NALM6 (cell line): ENCODE results near the genes TGFB1I1 and TP53TG3C.

DNA sequence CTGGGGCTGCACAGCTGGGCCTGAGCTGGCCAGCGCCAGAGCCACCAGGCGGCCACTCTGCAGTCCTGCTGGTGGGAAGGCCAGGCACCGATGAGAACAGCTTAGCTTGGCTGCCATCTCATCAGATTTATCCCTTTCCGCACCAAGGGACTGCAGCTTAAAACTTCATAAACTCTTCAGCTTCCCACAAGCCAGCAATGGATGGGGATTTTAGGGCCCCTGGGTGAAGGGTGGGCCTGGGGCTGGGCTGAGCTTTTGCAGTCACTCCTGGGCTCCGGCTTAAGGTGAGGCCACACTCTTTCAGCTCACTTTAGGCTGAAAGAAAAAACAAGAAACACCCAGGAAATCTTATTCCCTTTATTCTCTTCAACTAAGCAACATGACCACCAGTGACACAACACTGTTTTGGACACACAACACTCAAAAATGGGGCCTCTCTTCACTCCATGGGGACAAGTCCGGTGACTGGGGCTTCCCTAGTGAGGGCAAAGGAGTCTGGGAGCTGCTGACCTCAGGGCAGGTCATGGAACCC lies 8.8 kb downstream of the ZNF629 start:
- PRO-cap: no peak

GRCh38 chr16:30881511-30882033 lies 12.3 kb downstream of the BCL7C start:
- PRO-cap: no peak

DNA sequence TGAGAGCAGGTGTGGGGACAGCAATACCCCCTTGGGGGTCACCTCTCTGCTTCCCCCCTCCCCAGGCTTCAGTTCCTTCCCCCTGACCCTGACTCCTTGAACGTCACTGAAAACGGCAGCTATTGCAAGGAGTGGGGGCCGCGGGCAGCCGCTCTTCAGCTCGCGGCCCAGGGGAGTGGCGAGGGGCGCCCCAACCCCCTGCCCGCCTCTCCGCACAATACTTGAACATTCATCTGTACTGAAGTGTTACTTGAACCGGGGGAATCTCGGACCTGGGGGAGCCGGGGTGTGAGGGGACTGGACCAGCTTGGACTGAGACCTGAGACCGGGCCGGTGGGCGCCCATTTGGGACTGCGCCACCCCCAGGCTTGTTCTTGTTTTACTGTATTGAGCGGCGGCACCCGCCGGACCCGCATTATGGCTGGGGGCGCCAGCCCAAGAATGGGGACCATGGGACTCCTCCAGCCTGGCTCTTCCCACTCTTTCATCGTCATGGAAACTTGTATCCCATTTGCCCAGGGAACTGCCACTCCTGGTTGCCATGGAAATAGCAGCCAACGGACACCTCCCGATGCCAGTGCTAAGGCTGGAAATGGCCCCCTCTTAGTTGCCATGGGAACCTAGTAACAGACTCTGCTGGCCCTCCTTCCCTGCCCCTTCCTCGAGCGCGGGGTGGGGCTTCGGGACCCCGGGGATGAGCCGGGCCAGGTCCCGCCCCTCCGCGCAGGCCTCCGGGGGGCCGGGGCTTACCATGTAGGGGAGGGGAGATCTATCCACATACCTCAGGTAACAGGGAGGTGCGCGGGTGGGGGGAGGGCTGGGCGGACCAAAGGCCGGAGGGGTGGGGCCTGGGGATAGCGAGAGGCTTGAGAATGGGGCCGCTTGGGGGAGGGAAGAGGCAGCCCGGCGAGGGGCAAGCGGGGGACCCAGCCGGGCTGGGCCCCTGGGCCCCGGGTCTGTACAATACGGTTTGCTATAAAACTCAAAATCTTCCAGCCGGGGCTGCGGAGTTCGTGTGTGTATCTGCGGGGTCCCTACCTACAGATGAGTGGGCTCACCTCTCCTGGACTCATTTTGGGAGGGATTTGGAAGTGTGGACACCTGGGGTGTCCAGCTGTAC lies 725 bp upstream of the ORAI3 start:
- PRO-cap: no peak

DNA sequence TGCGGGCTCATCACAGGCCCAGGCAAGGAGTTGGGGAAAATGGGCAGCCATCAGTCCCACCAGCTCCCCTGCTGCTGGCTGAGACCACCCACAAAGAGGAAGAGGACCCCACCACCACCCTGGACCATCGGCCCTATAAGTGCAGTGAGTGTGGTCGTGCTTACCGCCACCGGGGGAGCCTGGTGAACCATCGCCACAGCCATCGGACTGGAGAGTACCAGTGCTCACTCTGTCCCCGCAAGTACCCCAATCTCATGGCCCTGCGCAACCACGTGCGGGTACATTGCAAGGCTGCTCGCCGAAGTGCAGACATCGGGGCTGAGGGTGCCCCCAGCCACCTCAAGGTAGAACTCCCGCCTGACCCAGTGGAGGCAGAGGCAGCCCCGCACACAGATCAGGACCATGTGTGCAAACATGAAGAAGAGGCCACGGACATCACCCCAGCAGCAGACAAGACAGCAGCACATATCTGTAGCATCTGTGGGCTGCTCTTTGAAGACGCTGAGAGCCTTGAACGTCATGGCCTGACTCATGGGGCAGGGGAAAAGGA lies 3.4 kb downstream of the ZNF646 start:
- PRO-cap: no peak

DNA sequence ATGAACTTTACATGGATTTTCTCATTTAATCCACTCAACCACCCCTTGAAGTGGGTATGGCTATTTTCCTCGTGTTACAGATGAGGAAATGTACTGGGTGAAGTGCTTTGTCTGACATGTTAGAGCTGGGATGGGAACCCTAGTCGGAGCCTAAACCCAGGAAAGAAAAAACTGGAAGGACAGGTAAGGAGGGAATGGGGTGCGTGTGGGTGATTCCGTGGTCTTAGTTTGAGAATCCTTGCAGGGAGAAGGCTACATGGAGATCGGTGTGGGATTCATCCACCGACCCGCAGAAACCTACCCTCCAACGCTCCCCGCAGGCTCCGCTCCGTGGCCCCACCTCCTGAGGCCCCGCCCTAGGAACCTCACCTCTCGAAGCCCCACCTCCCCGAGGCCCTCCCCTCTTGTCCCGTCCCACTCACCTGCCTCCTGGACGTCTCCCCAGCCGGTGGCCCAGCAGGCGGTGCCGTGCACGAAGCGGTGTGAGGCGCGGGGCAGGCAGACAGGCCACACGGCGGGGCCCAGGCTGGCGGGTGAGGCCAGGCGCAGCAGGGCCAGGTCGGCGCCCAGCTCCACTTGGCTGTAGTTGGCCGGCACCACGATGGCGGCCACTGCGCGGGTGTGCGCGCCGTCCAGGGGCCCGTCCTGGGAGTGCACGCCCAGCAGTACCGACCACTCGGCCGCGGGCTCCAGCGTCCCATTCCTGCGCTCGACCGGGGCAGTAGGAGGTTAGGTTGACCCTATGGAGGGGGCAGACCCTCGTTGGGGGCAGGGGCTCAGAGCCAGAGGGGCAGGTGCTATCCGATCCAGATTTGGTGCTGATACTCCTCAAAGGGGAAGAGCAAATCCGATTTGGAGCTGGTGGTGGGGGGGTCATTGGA lies 1.7 kb downstream of the PRSS36 start:
- PRO-cap: no peak

GRCh38 chr16:31179390-31179973 lies 457 bp upstream of the FUS start:
- PRO-cap: bidirectional peak, plus-strand start at chr16:31180162, minus-strand start at chr16:31179816

DNA sequence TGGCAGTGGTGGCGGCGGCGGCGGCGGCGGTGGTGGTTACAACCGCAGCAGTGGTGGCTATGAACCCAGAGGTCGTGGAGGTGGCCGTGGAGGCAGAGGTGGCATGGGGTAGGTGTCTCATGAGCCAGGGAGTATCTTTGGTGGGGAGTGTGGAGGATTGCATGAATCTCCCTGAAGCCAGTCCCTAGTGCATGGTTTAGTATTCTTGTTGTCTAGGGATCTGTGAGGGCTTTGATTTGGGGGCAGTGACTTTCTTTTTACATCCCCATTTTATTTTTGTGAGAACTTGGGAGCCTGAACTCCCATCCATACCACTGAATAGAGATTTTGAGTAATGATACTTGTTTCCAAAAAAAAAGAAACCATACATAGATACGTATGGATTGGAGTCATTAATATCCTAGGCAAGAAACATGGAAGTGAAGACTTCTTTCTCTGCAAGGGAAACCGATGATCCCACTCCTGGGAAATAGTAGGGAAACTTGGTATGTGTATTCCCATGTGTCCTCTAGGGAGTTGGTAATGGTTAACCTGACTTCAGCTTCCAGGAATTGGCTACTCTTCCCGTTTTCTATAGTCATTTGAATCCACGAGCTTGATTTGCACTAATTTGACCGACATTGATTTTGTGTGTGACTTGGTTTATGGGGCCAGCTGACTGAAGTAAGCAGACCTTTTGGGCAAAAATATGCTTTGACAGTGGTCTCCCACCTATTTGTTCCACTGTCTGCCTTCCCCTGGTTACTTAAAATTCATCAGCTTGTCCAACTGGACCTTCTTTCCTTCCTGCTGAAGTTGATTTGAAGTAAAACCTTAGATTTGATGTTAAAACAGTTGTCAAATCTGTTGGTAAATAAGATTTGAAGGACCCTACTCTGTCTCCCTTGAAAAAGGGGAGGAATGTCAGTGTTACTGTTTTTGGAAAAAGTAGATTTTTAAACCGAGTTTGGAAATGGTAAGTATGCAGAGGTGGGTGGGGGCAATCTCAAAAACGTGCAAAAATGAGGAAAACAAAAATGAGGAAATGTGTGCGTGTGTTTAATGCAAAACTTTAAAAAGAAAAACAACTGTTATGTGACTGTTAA lies 5.5 kb downstream of the FUS start:
- PRO-cap: no peak

DNA sequence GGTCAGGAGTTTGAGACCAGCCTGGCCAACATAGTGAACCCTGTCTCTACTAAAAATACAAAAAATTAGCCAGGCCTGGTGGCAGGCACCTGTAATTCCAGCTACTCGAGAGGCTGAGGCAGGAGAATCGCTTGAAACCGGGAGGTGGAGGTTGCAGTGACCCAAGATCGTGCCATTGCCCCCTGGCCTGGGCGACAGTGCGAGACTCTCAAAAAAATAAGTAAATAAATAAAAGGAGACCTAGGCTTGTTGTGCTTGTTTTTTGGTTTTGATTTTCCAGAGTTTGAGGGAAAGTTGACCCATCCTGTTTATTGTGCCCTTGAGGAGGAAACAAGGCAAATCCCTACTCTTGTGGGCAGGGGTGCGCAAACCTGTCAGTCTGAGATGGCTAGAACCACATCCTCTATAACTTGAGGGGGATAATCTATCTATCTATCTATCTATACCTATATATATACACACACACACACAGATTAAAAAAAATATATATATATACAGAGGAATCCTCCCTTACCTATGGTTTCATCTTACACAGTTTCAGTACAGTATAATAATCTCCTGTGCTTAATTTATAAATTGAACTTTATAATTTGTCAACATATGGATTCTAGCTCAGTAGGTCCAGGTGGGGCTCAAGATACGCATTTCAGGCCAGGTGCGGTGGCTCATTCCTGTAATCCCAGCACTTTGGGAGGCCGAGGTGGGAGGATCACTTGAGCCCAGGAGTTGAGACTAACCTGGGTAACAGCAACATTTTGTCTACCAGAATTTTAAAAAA lies 5.7 kb downstream of the PYCARD start:
- PRO-cap: no peak

DNA sequence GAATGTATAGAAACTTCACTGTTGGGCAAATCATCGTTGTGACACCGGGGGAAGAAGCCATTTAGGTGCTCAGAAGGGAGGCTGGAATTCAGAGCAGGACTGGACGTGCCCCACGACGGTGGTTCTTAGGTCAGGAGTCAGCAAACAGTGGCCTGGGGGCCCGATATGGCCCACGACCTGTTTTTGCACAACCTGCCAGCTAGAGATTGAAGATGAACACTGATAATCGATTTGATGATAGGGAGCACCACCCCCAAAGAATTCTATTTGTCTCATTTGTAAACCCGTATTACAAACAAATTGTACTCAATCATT lies 807 bp downstream of the ITGAM start:
- PRO-cap: no peak

GRCh38 chr16:31425145-31425515 lies 3.0 kb downstream of the COX6A2 start:
- PRO-cap: no peak

DNA sequence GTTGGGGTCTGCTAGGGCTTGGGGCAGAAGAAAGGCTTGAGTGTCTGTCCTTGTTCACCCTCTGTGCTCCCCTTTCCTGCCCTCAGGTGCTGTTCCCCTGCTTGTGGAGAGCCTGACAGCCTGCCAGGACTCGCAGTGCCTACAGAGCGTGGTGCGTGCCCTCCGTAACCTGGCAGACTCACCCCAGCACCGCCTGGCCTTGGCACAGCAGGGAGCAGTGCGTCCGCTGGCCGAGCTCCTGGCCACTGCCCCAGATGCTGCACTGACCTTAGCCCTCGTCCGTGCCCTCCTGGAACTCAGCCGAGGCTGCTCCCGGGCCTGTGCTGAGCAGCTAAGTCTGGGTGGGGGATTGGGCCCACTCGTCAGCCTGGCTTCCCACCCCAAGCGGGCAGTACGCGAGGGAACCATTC lies 2.7 kb downstream of the ARMC5 start:
- PRO-cap: no peak

GRCh38 chr16:31471080-31471690 lies 767 bp upstream of the TGFB1I1 start:
- PRO-cap: no peak

GRCh38 chr16:31471691-31472637 lies at the start of gene TGFB1I1:
Gene TGFB1I1 (plus strand): TSS chr16:31472152.
- PRO-cap: no peak

DNA sequence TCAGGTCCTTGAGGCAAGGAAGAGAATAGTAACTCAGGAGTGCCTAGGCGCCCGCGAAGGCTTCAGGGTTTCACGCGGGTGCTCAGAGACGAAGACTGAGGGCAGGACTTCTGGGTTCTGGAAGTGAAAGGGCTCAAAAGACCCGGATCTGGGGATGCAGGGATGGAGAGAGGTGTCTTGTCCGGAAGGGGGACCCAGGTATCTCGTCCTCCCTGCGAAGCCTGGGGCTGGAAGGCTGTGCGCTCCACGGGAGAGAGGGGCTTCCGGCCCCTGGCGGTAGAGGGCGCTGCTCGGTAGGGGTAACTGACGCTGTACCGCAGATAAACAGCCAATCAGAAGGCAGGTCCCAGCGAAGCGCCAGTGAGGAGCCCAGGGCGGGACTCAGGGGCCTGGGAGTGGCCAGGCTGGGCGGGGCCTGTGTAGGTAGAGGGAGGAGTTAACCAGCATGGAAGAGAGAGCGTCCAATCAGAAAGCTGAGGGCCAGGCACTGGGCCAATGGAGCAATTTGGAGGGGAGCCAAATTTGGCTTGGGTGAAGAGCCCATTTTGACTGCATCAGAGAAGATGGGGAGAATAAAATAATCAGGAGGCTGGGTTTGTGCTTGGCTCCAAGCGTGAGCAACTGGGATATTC lies 802 bp downstream of the TGFB1I1 start:
- PRO-cap: no peak

- PRO-cap: no peak
Observed at GRCh38 chr16:31493137-31493828, 10.4 kb downstream of the SLC5A2 start.

- PRO-cap: no peak
Observed at GRCh38 chr16:31498954-31499578, 9.1 kb downstream of the RUSF1 start.

DNA sequence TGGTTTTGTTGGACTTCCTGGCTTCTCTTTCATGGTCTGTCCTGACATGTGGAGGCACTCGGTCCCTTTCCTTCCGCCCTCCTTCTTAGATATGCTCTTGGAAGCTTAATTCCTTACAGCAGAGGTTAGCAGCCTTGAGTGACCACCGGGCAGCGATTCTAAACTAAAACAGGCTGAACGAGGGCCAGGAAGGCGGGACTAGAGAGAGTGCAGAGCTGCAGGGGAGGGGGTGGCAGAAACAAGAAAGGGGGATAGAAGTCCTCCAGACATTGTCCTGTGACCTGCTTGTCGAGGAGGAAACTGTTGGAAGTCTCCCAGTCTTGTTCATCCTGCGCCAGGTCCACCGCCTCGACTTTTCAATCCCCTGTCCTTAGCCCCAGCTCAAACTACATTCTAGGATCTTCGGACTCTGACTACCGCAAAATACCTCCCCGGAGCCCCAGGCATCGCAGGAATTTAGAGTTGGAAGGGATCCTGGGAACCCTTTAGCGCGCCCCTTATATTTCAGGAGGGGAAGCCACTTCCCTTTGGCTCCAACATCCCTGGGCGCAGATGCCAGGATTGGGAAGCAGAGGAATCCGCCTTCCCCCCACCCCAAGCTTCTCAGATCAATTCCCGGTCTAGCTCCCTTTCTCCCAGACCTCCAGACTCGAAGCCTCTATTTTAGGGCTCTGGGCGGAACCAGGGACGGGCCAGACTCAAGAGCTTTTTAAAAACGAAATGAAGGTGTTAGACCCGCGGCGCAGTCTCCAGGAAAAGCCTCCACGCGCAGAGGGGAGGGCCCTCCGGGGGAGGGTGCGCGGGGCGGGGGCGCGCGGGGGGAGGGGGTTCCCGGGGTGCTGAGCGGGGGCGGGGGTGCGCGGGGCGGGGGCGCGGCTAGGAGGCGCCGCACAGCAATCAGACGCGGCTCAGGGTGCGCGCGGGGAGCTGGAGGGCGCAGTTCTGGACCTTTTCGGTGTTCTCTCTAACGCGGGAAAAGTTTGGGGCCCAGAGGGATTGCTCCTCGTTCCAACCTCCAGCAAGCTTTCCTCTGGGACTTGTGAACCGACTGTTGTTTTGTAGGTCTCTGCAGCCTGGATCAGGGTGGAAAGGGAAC lies 1.4 kb downstream of the AHSP start:
- PRO-cap: no peak

DNA sequence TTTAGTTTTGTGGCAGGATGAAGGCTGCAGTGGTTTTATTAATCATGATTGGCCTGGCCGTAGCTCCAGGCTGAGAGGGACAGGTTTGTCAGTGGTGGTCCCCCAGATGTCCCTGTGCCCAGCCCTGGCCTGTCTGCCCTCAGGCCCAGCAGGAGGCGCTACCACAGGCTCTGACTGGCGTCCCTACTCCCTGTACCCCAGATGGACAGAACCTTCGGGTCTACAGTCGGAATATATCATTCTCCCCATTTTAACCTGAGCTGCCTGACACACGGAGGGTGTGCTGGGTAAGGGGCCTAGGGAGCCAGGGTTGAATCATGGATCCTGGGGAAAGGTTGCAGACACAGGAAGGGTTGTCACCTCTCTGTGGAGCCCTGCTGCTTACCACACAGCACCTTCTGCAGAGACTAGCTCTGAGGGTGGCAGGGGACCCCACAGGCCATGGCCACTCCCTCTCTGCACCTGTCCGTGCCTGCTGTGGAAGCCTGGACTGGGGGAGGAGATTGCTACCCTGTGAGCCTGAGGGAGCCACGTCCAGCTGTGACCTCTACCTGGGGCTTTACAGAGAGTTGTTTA lies 1.7 kb upstream of the KRBOX5 start:
- PRO-cap: no peak

GRCh38 chr16:33193811-33194375 lies at the start of gene TP53TG3C:
Gene TP53TG3C (plus strand): TSS chr16:33194226.
- PRO-cap: no peak

GRCh38 chr16:35336641-35337125 lies 1877.3 kb downstream of the TP53TG3F start:
- PRO-cap: no peak